ENCODE results near the genes SCG3 and TMOD3.

GRCh38 chr15:50238024-50238467 lies 27.5 kb downstream of the HDC start:
- PRO-cap, 2 experiments: no peak in any of the 2 experiments
- RAMPAGE, long total RNA, 5 experiments: no peak in any of the 5 experiments

DNA sequence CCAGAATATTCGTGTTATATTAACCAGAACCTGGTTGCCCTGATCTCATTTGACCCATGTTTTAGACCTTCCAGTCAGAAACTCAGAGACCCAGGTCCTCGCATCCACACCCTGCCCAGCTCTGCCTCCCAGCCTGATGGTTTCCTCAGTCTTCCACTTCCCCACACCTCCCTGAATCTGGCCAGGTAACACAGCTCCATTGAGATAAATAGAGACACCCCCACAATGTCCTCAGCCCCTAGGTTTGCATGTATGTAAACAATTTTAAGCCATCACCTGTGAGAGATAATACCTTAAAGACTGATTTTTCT lies 27.1 kb downstream of the HDC start:
- PRO-cap, 2 experiments: no peak in any of the 2 experiments
- RAMPAGE, long total RNA, 5 experiments: no peak in any of the 5 experiments

DNA sequence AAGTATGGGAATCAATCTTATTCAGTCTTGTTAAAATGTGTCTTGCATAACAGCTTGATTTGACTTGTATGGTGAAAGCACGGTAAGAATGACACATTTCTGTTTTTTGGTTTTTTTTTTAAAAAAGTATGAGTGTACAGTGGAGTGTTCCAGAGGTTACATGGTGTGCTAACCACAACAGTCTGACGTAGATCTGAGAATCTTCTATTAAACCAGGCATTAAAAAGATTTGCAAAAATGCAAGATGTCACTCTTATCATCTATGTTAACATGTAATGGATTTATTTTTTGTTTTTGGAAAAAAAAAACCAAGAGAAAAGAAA lies 1.8 kb downstream of the GABPB1 start:
- PRO-cap, 2 experiments: peak in 2 of 2 experiments; most common plus-strand start position 147 of the sequence (in 2); most common minus-strand start position 70 of the sequence (in 1)
- RAMPAGE, long total RNA, 5 experiments: no peak in any of the 5 experiments

DNA sequence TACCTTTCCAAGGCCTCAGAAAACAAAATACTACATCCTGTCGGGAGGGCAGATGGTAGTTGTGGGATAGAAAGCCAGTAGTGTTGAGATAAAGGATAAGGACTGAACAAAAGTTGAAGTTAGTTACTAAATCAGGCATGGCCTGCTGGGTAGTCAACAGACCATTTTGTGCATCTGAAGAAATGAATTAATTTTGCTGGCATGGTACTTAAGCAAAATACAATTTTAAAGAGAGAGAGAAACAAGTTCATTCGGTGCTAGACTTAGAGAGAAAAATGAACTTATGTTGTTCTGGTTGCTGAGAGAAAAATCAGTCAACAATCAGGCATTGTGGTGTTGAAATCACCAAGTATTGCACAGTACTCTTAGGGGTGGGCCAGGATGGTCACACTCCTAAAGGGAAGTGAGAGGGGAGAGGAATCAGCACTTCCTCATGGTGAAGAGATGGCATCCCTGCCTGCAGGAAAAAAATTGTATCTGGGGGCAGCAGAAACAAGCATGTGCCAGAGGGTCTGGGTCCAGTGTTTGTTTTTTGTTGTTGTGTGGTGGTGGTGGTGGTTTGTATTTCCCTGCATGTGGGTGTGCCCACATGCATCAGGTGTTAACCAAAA lies 7.0 kb upstream of the DMXL2 start:
- PRO-cap, 2 experiments: no peak in any of the 2 experiments
- RAMPAGE, long total RNA, 5 experiments: no peak in any of the 5 experiments

GRCh38 chr15:51681071-51681877 lies at the start of gene SCG3:
TSS of gene SCG3 (plus strand) at chr15:51681503.
- PRO-cap, 2 experiments: no peak in any of the 2 experiments
- RAMPAGE, long total RNA, 5 experiments: start-site peak on the plus strand in 2 of 5 experiments, at chr15:51681689-51681734 at its widest, 8 to 22 reads per replicate

DNA sequence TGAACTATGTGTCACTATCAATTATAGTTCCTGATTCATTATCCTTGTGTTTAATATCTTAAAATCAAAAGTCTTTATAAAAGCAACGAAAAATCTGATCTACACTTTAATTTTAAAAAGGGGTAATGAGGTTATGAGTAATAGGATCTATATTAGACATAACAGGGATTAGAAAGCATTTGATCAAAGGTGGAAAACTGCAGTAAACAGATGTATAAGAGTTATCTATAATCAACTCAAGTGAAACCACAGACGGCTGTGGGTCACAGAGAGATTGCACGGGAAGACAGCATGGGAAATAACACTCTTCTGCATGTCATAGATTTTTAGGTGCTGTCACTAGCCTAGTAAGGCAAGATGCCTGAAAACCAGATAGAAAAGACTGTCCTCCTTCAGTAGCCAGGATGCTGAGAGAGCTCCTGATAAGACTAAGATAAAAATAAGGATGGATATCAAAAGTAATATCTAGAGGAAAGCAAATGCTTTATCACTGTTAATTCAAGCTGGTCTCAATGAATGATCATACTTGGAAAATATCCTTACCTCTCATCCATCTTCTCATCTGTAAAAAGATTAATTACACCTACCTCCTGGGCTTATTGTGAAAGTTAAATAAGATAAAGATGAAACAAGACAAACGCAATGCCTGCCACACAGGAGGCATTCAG lies 1.8 kb downstream of the LYSMD2 start:
- PRO-cap, 2 experiments: no peak in any of the 2 experiments
- RAMPAGE, long total RNA, 5 experiments: no peak in any of the 5 experiments

- PRO-cap, 2 experiments: peak in 2 of 2 experiments; most common plus-strand start chr15:51829682 (in 2); most common minus-strand start chr15:51829872 (in 1)
- RAMPAGE, long total RNA, 5 experiments: start-site peak on the plus strand in 5 of 5 experiments, at chr15:51829638-51829726 at its widest, 135 to 1,558 reads per replicate
These were observed at the start of gene TMOD3 for GRCh38 chr15:51829307-51830595. TSS of gene TMOD3 (plus strand) at chr15:51829653.

DNA sequence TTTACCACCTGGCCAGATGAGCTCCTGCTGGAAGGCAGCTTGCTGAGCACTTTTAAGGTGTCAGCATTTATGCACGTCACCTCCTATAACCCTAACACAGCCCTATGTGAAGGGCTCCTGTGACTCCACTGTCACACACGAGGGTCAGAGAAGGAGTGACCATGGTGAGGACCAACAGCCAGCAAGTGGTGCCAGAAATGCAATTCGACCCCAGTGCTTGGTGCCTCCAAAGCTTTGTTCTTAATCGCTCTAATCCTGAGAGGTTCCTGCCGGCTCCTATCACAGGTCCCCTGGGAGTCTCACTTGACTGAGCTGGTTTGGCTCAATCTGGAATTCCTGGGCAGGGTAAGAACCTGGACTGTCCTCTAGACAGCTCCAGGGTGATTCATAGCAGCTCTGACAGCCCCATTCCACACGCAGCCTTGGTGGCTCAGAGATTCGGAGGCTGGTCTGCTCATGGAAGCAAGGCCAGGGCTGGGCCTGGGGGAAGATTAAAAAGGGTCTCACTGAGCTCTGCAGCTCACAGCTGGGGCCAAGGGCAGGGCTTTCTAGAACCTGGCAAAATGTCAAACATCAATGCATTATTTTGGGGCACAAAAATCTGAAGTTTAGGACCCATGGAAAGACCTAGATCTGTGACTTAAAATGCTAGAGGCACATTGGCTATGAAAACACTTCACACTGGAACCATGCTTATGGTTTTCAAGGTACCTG lies 37.9 kb downstream of the MYO5C start:
- PRO-cap, 2 experiments: peak in 2 of 2 experiments; most common plus-strand start position 434 of the sequence (in 1); most common minus-strand start position 199 of the sequence (in 1)
- RAMPAGE, long total RNA, 5 experiments: no peak in any of the 5 experiments

DNA sequence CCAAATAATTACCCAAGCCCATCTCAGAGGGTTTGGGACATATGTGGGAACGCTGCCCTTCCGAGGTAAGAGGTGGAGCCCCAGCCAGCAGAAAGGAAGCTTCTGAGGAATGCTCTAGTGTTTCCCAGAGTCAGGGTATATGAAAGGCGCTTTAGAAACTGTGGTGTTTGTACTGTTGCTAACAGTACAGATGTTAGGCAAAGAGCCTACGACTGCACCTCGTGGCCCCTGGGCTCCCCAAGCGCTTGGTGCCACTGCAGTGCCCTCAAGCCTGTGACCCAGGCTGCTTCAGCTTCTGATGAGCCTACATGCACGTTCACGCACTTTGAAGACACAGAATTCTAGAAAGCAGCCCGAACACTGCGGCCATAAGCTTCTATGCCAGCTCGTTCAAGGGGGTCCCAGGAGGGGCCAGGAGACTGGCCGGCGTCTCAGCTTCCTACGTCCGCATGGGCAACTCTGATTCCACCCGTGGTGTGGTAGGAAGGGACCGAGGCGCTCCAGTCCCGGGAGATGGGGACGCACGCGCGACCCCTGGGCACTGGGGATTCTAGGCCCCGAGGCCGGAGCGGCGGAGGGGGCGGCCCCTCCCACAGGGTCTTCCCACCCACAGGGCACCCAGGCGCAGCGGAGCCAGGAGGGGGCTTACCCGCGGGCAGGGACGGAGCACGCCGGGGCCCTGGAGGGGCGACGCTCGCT lies 722 bp downstream of the MYO5C start:
- PRO-cap, 2 experiments: peak in 2 of 2 experiments; most common plus-strand start position 336 of the sequence (in 2); most common minus-strand start position 104 of the sequence (in 1)
- RAMPAGE, long total RNA, 5 experiments: no peak in any of the 5 experiments

GRCh38 chr15:52805563-52806643 lies 15.8 kb upstream of the ONECUT1 start:
- PRO-cap, 2 experiments: no peak in any of the 2 experiments
- RAMPAGE, long total RNA, 5 experiments: no peak in any of the 5 experiments

DNA sequence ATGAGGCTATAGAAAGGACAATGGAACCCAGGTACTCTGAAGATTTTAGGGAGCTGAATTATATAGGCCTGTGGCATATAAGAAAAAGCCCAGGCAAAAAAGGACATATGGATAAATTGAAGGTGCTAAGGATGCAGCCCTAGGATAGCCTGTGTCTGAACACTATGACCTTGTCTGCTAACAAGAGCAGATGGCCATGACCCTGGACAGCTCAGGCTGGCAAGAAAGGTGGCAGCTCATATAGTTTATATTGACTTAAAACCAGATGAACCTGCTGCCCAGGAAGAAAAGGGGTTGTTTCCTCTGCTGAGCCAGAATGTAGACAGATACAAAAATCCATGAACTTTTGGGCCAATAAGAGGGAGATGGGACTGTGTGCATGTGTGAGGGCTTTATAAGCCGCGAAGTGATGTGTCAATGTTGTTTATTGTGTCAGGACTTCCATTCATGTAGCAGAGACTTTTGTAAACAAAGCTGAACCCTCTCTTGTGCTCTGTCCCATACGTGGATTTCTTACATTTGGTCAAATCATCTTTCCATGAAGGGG lies 321.4 kb downstream of the WDR72 start:
- PRO-cap, 2 experiments: no peak in any of the 2 experiments
- RAMPAGE, long total RNA, 5 experiments: no peak in any of the 5 experiments

- PRO-cap, 2 experiments: no peak in any of the 2 experiments
- RAMPAGE, long total RNA, 5 experiments: no peak in any of the 5 experiments
These were observed 314.0 kb downstream of the WDR72 start for GRCh38 chr15:53445484-53445856.

DNA sequence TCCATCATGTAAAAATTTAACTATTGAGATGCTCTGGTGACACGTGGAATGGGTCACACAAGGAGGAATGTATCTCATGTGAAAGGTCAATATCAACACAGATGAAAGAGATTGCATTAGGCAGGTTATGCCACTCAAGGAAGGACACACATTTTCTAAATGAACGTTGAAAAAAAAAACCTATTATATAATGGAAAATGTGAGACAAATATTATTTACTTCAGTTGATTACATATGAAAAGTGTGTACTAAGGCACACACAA lies 304.2 kb downstream of the WDR72 start:
- PRO-cap, 2 experiments: no peak in any of the 2 experiments
- RAMPAGE, long total RNA, 5 experiments: no peak in any of the 5 experiments

DNA sequence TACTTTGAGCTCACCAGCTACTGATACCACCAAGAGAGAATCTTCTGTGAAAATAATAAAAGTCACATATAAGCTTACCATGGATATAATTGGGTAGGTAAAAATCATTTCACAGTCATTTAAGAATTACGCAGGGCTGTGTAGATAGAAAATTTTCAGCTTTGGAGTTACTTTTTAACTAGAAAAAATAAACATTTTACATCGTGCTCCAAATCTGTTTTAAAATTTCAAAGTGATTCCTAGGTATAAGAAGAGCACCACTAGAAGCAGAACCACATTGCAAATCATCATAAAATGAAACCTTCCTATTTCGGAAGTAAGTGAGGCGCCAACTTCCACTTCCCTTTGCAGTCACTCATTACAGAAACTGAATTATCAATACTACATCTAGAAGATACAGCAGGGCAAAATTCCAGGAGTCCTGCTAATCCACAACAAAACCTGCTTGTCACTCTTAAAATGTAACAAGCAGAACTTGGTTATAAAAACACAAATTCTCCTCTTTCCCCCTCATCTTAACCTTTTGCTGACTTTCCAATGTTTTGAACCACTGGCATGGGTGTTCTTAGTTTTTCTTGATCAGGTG lies 44.9 kb downstream of the WDR72 start:
- PRO-cap, 2 experiments: no peak in any of the 2 experiments
- RAMPAGE, long total RNA, 5 experiments: no peak in any of the 5 experiments

DNA sequence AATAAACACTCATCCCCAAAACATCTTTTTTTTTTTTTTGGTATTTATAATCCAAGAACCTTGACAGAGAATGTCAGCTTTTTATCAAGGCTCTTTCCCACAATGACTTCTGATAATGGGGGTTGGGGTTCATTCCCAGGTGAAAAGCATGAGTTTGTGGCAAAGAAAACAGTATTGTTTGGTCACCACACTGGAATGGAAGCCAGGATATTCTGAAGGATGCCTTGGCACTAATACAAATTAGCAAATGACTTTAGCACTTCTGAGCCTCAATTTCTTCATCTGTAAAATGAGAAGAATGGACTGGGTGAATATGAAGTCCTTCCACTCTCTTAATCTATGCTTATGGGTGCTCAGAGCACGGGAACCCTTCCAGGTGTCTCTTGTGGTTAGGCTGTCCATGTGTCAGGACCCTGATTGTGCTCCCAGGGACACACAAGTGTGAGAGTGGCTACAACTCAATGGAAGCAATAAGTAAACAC lies 21.4 kb downstream of the RAB27A start:
- PRO-cap, 2 experiments: no peak in any of the 2 experiments
- RAMPAGE, long total RNA, 5 experiments: no peak in any of the 5 experiments

DNA sequence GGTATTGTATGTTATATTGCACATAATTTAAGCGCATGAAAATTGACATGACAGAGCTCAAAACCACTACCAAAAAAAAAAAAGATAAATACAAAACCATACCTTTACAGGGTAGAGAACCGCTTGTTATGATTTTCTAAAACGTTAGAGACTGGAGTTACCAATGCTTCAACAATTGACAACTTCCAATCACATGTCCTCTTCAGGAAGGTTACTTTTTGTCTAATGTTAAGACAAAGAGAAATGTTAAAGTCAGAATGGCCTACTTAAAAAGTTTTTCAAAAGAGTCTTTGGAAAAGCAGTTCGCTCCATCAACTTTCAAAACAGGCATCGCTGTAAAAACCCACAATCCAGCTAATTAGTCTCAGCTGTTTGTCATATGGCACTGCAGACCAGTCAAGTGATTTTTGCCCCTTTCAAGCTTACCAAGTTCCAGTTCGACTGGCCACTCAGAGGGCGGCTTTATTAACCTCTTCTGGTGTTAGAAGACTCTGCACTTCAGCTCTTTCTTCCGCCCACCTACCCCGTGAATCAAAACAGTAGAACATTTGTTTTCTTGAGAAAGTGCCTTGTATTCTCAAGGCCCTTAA lies 19.5 kb downstream of the RAB27A start:
- PRO-cap, 2 experiments: no peak in any of the 2 experiments
- RAMPAGE, long total RNA, 5 experiments: no peak in any of the 5 experiments

GRCh38 chr15:55276980-55277751 lies 12.4 kb downstream of the RAB27A start:
- PRO-cap, 2 experiments: no peak in any of the 2 experiments
- RAMPAGE, long total RNA, 5 experiments: no peak in any of the 5 experiments

- PRO-cap, 2 experiments: no peak in any of the 2 experiments
- RAMPAGE, long total RNA, 5 experiments: no peak in any of the 5 experiments
These were observed 9.7 kb downstream of the RAB27A start for GRCh38 chr15:55279537-55280694.

DNA sequence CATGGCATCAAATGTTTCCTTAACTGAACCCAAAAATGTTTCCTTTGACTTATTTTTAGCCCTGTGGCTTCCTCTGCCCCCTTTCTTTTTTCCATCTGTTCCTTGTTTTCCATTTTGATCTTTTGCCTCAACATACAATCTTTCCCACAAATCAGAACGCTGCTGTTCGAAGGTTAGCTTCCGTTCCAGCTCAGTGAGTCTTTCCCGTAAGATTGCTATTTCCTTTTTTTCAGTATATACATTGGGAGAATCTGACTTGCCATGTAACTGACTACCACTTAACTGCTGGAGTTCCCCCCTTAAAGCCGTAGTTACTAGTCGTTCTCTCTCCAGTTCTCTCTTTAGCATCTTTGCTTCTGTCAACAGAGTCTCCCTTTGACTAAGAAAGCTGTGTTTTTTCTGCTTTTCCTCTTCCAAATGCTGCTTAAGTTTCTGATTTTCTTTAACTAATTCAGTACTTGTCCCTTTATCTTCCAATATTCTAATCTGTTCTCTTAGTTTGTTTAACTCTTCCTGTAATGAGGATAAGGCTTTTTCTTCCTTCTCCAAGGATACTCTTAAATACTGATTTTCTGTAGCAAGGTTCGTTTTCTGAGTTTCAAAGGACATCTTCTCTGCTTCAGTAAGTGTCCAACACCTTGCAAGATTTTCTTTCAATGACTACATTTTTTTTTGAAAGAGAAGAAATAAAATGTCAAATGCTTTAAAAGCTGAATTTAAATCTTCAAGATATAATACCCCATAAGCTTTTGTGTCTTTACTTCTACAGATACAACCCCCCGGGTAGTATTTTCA lies 41.5 kb downstream of the PIGB start:
- PRO-cap, 2 experiments: no peak in any of the 2 experiments
- RAMPAGE, long total RNA, 5 experiments: no peak in any of the 5 experiments

GRCh38 chr15:55457435-55458060 lies 49.3 kb downstream of the PIERCE2 start:
- PRO-cap, 2 experiments: peak in 2 of 2 experiments; most common plus-strand start chr15:55457794 (in 1)
- RAMPAGE, long total RNA, 5 experiments: no peak in any of the 5 experiments